Colonic mucosa (tissue), 1 donor: ENCODE measurements around the genes PRRC2A, ABHD16A, HSPA1B and EHMT2.

- PRO-cap, result no peak
These were observed 2.3 kb upstream of the MICB start for GRCh38 chr6:31495611-31496019.

GRCh38 chr6:31527134-31527619 is 1.6 kb upstream of the MCCD1 start:
- PRO-cap, result no peak

GRCh38 chr6:31580536-31581204 is 1.6 kb downstream of the LTB start:
- PRO-cap, result bidirectional peak, plus-strand start at chr6:31581070, minus-strand start at chr6:31580924

DNA sequence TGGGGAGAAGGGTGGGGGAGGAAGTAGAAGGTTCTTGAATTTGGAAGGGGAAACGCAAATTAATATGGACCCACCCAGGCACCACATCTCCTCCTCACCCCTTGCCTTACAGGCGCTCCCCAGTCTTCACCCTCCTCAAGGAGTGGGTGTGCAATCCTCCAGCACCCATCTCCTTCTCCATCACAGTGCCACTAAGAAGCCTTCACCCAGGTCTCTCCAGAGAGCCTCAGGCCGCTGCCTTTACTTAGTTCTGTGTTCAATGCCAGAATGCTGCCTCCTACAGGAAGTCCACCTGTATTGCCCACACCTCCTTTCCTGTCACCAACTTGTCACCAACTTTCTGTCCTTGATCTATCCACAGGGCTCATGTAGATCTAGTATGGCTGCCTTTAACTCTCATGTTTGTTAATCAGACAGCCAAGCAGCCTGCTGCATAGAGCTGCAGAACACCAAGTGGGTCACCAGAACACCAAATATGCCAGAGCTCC is 601 bp upstream of the LST1 start:
- PRO-cap, result no peak

DNA sequence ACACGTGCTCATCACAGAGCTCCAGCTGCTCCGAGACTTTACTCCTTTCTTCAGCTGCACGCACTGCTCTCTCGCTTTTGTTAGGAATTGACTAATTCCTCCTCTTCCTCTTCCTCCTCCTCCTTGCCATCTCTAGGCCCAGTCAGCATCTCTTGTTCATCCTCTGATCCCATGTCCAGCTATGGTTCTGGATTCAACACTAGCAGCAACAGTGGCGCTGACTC is 3.9 kb upstream of the AIF1 start:
- PRO-cap, result no peak

- PRO-cap, result no peak
These were observed 635 bp downstream of the AIF1 start for GRCh38 chr6:31615496-31616242.

GRCh38 chr6:31620488-31621125 is at the start of gene PRRC2A:
Gene PRRC2A, plus strand, starts transcription at chr6:31620715.
- PRO-cap, result bidirectional peak, plus-strand start at chr6:31620741, minus-strand start at chr6:31620304; bidirectional peak, plus-strand start at chr6:31621063, minus-strand start at chr6:31620987

GRCh38 chr6:31633611-31633927 is 13.1 kb downstream of the PRRC2A start:
- PRO-cap, result no peak

DNA sequence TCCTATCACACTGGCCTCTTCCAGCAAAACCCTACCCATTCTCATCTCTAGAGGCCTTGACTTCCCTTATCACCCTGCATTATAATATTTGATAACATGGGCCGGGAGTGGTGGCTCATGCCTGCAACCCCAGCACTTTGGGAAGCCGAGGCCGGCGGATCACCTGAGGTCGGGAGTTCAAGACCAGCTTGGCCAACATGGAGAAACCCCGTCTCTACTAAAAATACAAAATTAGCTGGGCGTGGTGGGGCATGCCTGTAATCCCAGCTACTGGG is 679 bp upstream of the C6orf47 start:
- PRO-cap, result no peak

GRCh38 chr6:31663000-31663833 is 1.6 kb downstream of the GPANK1 start:
- PRO-cap, result no peak

- PRO-cap, result unidirectional peak, minus-strand start at chr6:31687725
These were observed 6.7 kb upstream of the LY6G5C start for GRCh38 chr6:31687487-31687981.

DNA sequence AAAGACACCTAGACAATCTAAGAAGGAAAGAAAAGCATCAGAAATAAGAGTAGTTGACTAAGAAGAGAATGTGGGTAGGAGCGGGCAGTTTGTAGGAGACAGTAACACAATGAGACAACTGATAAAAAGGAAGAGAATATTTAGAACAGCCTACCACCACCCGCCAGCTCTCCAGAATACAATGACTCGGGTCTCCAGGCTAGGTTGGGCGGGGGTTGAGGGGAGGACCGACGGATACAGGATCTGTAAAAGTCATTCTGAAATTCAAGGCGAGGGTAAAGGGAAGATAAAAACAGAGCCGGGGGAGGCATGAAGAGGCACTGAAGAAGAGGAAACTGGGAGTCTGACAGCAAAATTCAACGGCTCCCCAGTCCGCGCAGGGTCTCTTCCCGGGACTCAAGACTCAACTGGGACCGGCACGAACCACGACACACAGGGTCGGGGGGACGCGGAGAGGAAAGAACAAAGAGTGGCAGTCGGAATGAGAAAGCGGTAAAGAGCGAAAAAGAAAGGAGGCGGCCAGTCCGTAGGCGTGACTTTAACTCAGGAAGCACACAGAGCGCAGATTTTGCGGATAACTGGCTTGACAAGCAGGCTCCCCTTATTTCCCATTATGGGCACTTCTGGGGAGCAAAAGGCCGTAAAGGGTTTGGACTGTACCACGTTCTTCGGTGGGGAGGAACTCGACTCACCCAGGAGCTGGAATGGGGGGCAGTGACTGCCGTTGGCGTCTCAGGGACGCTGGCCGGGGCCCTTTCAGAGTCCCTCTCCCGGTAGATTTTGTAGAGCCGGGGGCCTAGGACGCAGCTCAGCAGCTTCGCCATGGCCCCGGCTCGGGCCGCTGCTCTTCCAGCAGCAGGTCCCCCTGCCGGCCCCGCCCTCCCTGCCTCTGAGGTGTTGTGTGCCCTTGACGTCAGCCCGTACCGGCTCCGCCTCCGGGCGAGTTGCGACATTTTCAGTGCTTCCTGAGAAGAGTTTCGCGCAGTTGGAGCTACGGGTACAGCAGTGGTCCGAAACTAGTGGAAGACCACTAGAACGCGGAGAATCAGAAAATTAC is at the start of gene ABHD16A:
Gene ABHD16A (minus strand): TSS at position 867 of the 1,057 bp plus-strand sequence.
- PRO-cap, result bidirectional peak, plus-strand start at position 320 of the sequence, minus-strand start at position 180 of the sequence; bidirectional peak, plus-strand start at position 564 of the sequence, minus-strand start at position 545 of the sequence; bidirectional peak, plus-strand start at position 614 of the sequence, minus-strand start at position 580 of the sequence; bidirectional peak, plus-strand start at position 984 of the sequence, minus-strand start at position 867 of the sequence

DNA sequence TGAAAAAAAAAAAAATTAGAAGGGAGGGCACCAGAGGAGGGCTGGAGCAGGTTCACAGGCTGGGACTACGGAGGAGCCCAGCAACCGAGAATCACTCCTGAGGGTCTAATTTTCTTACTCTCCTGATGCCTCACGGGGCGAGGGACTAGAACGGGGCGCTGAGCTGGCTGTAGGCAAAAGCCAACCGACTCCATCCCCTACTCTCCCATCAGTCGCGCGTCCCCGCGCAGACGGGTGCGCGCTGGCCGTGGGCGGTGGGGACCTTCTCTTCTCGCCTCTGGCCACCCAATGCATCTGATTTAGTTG is 6.0 kb upstream of the HSPA1B start:
- PRO-cap, result bidirectional peak, plus-strand start at position 208 of the sequence, minus-strand start at position 214 of the sequence

DNA sequence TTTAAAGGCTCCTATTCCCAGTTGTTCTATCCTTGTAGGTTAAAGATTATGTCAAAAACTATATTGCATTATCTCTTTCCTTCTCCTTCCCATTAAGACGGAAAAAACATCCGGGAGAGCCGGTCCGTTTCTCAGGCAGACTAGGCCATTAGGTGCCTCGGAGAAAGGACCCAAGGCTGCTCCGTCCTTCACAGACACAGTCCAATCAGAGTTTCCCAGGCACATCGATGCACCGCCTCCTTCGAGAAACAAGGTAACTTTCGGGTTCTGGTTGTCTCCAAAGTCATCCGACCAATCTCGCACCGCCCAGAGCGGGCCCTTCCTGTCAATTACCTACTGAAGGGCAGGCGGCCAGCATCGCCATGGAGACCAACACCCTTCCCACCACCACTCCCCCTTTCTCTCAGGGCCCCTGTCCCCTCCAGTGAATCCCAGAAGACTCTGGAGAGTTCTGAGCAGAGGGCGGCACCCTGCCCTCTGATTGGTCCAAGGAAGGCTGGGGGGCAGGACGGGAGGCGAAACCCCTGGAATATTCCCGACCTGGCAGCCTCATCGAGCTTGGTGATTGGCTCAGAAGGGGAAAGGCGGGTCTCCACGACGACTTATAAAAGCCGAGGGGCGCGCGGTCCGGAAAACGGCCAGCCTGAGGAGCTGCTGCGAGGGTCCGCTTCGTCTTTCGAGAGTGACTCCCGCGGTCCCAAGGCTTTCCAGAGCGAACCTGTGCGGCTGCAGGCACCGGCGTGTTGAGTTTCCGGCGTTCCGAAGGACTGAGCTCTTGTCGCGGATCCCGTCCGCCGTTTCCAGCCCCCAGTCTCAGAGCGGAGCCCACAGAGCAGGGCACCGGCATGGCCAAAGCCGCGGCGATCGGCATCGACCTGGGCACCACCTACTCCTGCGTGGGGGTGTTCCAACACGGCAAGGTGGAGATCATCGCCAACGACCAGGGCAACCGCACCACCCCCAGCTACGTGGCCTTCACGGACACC is at the start of gene HSPA1B:
Gene HSPA1B (plus strand): TSS at position 633 of the 986 bp plus-strand sequence.
- PRO-cap, result bidirectional peak, plus-strand start at position 286 of the sequence, minus-strand start at position 139 of the sequence; bidirectional peak, plus-strand start at position 632 of the sequence, minus-strand start at position 453 of the sequence

- PRO-cap, result no peak
These were observed 8.3 kb downstream of the HSPA1B start for GRCh38 chr6:31835838-31836189.

GRCh38 chr6:31836760-31837778 is 9.5 kb downstream of the HSPA1B start:
- PRO-cap, result bidirectional peak, plus-strand start at chr6:31837716, minus-strand start at chr6:31837434

- PRO-cap, result unidirectional peak, minus-strand start at chr6:31847565
These were observed 15.0 kb downstream of the NEU1 start for GRCh38 chr6:31847303-31848296.

DNA sequence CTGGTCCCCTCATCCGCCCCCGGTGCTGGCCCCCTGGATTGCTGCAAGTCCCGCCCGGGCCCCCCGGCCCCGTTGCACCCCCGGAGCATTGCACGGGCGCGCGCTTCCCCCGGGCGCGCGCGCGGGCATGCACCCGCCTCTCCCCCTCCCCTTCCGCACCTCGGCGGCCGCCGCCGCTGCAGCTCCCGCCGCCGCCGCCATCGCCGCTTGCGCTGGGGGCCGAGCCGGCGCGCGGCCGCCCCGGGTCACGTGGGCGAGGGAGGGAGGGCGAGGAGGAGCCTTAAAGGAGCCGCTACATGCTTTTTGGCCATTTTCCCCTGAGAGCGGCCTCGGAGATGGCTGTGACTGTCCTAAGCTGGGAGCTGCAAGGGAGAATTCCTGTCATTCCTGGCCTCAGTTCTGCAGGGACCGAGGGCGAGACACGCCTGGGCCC is at the start of gene EHMT2:
Gene EHMT2 (minus strand): TSS at position 222 of the 433 bp plus-strand sequence.
- PRO-cap, result bidirectional peak, plus-strand start at position 310 of the sequence, minus-strand start at position 205 of the sequence

DNA sequence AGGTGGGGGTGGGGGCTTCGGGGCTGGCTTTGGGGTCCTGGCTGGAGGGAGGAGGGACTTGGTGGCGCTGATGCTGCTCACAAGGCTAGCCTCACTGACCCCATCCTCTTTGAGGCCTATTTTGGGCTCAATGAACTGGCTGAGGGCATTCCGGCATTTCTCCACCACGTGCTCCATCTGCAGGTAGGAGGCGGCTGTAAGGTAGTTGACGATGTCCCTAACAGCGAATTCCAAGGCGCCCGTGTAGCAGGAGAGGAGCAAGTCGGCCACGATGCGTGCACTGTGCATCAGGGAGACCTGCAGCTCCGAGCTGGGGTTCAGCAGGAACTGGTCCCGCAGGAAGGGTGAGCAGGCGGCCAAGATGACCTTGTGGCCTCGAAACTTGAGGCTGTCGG is 1.1 kb downstream of the ZBTB12 start:
- PRO-cap, result no peak

- PRO-cap, result no peak
These were observed 5.0 kb downstream of the CFB start for GRCh38 chr6:31950435-31951662.